Body of pancreas (tissue), 2 donors: ENCODE measurements around a stretch of chr3.

- PRO-cap, result bidirectional peak, plus-strand start at chr3:24494349, minus-strand start at chr3:24494128
- RAMPAGE, long total RNA, 2 experiments, result start-site peak on the plus strand in 1 of 2 experiments, at chr3:24494364-24494385 at its widest, 5 reads per replicate
Measured at GRCh38 chr3:24494193-24494559, 474 bp downstream of the THRB start.

- PRO-cap, result no peak
- RAMPAGE, long total RNA, 2 experiments, result no peak in any of the 2 experiments
Measured at GRCh38 chr3:25662822-25663365, 1.8 kb downstream of the TOP2B start.

- PRO-cap, result no peak
- RAMPAGE, long total RNA, 2 experiments, result no peak in any of the 2 experiments
Measured at GRCh38 chr3:25781458-25781986, 1.7 kb downstream of the NGLY1 start.

- PRO-cap, result no peak
- RAMPAGE, long total RNA, 2 experiments, result no peak in any of the 2 experiments
Measured at GRCh38 chr3:26439087-26439299, 183.6 kb upstream of the LRRC3B start.

- PRO-cap, result no peak
- RAMPAGE, long total RNA, 2 experiments, result no peak in any of the 2 experiments
Measured at GRCh38 chr3:27209976-27210475, 159.2 kb downstream of the NEK10 start.

- PRO-cap, result no peak
- RAMPAGE, long total RNA, 2 experiments, result no peak in any of the 2 experiments
Measured at GRCh38 chr3:27435192-27436057, 48.8 kb downstream of the SLC4A7 start.

DNA sequence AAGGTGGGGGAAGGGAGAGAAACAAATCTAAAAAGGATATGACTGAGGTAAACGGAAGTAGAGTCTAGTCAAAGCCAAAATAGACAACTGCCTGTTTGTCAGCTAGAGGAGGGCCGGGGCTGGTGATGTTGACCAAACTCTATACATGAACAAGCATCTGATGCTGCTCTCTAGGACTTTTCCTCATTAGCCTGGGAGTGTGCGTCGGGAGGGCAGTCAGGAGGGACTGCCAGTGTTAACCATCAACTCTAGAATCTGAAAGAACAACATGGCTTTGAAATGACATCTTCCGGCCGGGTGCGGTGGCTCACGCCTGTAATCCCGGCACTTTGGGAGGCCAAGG lies 50.2 kb upstream of the SLC4A7 start:
- PRO-cap, result no peak
- RAMPAGE, long total RNA, 2 experiments, result no peak in any of the 2 experiments

- PRO-cap, result no peak
- RAMPAGE, long total RNA, 2 experiments, result no peak in any of the 2 experiments
Measured at GRCh38 chr3:27622915-27623323, 99.2 kb downstream of the EOMES start.

- PRO-cap, result no peak
- RAMPAGE, long total RNA, 2 experiments, result no peak in any of the 2 experiments
Measured at GRCh38 chr3:27666165-27666586, 55.9 kb downstream of the EOMES start.

GRCh38 chr3:27719842-27720268 lies 2.3 kb downstream of the EOMES start:
- PRO-cap, result no peak
- RAMPAGE, long total RNA, 2 experiments, result no peak in any of the 2 experiments

DNA sequence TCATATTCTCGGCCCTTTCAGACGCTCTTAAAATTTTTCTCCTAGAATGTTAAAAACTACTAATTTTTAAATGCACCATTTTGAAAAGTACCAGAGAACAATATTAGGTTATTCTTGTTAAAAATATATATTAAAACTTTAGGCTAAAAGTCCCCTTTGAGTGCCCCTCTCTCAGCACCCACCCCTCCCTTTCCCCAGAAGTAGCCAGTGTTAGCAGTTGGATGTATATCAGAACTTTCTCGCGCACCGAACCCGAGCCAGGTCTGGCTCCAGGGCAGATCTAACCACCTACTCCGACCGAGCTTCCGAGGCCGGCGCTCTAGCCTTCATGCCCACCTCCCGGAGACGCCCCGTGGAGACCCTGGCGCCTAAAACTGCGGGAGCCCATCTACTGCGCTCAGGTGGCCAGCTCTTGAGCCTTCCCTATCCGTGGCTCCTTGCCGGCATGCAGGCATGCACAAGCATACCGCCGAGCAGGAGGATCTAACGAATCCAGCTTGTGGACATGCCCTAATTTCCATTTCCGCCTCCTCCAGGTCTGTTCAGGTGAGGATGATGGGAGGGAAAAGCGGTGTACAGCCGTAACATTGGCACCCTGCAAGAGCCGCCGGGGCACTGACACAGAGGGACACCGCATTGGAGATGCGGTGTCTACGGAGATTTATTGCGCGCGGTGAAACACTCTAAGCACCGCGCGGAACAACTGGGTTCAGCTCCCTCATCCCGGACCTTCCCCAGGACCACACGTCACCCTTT lies 1.3 kb downstream of the EOMES start:
- PRO-cap, result no peak
- RAMPAGE, long total RNA, 2 experiments, result no peak in any of the 2 experiments

DNA sequence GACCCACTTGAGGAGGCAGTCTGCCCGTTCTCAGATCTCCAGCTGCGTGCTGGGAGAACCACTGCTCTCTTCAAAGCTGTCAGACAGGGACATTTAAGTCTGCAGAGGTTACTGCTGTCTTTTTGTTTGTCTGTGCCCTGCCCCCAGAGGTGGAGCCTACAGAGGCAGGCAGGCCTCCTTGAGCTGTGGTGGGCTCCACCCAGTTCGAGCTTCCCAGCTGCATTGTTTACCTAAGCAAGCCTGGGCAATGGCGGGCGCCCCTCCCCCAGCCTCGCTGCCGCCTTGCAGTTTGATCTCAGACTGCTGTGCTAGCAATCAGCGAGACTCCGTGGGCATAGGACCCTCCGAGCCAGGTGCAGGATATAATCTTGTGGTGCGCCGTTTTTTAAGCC lies 99.2 kb upstream of the EOMES start:
- PRO-cap, result no peak
- RAMPAGE, long total RNA, 2 experiments, result no peak in any of the 2 experiments

- PRO-cap, result no peak
- RAMPAGE, long total RNA, 2 experiments, result no peak in any of the 2 experiments
Measured at GRCh38 chr3:28136812-28137228, 104.6 kb upstream of the CMC1 start.

DNA sequence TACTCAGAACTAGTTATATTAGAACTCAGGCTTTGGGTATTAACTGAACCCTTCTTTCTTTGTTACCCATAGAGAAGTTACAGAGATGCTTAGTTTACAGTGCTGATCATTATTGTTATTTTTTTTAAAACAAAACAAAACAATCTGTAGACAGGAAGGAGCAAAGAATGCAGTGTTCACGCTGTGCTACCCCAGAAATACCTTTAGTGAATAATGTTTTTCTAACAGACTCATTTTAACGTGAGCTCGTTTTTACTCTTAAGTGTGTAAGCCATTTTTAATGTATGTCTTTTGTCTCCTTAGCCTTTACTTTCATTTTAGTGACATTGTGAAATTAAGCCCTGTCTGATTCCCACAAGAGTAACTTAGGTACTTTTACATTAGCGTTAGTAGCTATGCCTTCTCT lies 53.4 kb downstream of the CMC1 start:
- PRO-cap, result no peak
- RAMPAGE, long total RNA, 2 experiments, result no peak in any of the 2 experiments

- PRO-cap, result no peak
- RAMPAGE, long total RNA, 2 experiments, result no peak in any of the 2 experiments
Measured at GRCh38 chr3:28703052-28703518, 354.5 kb upstream of the AZI2 start.

GRCh38 chr3:29309562-29310166 lies 28.8 kb downstream of the RBMS3 start:
- PRO-cap, result no peak
- RAMPAGE, long total RNA, 2 experiments, result no peak in any of the 2 experiments

- PRO-cap, result no peak
- RAMPAGE, long total RNA, 2 experiments, result no peak in any of the 2 experiments
Measured at GRCh38 chr3:29381621-29382157, 100.8 kb downstream of the RBMS3 start.

DNA sequence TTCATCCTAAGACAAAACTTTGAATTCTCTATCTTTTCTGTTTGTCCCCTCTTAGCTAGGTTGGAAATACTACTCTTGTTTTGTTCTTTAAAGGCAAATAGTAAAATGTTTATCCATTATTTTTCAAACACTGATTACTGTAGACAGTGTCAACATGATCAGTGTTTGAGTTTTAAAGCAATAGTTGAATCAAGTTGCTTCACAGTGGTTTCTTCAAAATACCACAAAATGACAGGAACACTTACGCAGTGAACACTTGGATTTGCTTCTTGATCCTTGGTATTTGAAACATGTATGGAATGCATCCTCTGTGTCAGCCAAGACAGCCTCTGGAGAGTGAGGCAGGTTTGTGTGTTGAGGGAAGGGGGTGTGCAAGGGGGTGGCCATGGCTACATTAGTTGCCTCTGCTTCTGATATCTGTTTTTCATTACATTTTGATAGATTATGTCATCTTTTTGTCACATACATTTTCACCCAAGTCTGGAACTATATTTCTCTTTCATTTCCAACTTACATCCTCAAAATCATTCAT lies 413.0 kb downstream of the RBMS3 start:
- PRO-cap, result no peak
- RAMPAGE, long total RNA, 2 experiments, result no peak in any of the 2 experiments

GRCh38 chr3:29759287-29760042 lies 478.6 kb downstream of the RBMS3 start:
- PRO-cap, result no peak
- RAMPAGE, long total RNA, 2 experiments, result no peak in any of the 2 experiments

DNA sequence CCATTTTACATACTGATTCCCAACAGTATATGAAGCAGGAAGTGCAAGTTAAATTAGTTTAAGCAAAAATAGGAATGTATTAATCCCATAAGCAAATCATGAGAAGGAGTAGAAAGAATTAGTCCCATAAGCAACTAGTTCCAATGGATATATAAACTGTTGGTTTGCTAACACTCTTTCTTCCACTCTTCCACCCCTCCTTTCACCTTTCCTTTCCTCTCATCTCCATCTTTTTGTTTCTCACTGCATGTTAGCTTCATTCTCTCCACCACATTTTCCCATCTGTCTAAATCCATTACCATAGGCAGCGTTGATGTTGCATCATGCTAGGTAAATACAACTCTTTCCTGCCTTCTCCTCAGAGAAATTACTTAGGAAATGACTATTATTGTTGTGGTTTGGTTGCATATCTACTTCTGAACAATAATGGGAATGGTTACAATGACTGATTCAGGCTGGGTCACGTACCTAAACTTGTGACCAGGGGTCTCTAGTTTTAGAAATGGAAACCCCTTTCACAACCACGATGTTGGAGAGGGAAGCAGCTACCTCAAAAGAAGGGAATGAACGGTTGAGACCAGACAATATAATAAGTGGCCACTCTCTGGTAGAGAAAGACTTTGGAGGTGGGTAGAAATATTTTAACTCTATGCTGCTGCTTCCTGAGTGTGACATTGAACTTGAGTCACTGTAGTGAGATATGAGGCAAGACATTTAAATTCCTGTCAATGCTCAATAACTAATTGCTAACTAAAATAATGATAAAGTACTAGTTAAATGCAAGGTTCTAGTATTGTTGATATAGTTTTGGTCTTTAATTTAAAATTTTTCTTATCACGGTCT lies 314.1 kb upstream of the TGFBR2 start:
- PRO-cap, result no peak
- RAMPAGE, long total RNA, 2 experiments, result no peak in any of the 2 experiments